ENCODE measurements around the genes ATP6V0D1, PSMB10 and SLC12A4.

DNA sequence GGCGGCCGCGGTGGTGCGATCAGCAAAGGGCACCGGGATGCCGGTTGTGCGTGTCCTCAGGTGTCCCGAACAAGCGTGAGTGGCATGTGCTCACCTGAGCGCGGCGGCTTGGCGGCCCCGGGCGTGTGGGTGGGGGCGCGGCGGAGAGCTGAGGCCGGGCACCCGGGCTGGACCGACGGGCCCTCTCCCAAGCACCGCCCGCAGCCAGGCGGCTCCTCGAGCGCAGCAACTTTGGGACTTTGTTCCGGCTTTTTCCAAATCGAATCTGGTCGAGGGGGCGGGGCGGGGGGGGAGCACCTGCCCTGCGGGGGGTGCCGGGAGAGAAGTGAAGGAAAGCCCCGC is 245 bp upstream of the HSD11B2 start:
- PRO-cap, 3 experiments, result peak in 3 of 3 experiments; most common minus-strand start position 233 of the sequence (in 3)
- RAMPAGE, long total RNA, 2 experiments, result no peak in any of the 2 experiments
- RRBS, result 1% methylated on average over 30 of the region's 35 CpGs

DNA sequence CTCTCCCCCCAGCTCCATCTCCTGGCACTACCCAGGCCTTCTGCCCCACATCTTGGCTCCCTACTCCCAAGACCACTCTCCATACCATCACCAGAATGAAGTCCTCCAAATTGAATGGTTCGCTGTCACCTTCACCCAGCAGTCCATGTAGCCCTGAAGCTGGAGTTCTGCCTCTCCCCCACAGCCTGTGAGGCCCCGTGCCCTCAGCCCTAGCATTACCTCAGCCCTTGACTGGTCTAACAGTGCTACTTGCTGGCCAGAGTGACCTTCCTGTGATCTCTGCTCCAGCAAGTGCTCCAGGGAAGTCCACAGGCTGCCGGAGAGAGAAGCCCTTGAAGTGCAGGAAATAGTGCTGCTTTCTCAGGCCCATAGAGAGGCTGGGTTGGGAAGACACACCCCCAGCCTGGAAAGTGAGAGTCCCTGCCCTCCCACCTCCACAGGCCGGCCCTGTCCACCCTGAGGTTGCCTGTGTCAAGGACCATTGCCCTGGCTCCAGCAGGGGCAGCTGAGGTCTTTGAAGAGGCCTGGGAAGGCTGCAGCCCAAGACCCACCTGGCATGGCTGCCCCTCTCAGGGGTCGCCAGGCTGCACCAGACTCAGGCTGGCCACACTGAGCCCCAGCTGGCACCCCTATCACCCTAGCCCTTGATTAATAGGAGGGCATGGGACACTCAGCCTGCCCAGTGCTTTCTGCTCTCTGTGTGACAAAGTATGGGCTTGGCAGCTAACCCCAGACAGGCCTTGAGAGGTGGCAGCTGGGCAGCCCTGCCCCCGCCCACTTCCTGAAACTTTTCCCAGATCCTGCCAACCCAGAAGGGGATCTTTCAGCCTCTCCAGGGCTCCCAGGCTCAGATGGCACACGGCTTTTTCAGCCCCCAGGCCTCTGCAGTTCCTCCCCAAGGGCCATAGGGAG is 21.8 kb downstream of the ATP6V0D1 start:
- PRO-cap, 3 experiments, result no peak in any of the 3 experiments
- RAMPAGE, long total RNA, 2 experiments, result no peak in any of the 2 experiments
- RRBS, result no CpG with 5 or more reads among the region's 7 CpGs

DNA sequence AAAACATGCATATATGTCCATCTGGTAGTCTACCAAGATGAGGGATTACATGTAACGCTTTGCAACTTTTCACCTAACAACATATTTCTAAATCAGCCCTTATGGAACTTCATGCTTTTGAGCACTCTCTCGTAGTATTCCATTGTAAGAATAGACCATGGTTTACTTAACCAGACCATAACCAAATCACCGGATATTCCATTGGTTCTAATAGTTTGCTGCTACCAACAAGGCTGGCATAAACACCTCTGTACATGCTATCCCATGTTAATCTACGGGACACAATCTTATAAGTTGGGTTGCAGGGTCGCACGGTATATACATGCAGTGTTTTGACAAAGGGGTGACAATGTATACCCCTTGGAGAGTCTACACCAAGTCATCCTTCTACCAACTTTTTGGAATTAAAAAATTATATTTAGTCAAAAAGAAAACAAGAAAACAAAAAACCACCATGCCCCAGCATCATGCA is 11.0 kb downstream of the ATP6V0D1 start:
- PRO-cap, 3 experiments, result no peak in any of the 3 experiments
- RAMPAGE, long total RNA, 2 experiments, result no peak in any of the 2 experiments
- RRBS, result no CpG with 5 or more reads among the region's 6 CpGs

DNA sequence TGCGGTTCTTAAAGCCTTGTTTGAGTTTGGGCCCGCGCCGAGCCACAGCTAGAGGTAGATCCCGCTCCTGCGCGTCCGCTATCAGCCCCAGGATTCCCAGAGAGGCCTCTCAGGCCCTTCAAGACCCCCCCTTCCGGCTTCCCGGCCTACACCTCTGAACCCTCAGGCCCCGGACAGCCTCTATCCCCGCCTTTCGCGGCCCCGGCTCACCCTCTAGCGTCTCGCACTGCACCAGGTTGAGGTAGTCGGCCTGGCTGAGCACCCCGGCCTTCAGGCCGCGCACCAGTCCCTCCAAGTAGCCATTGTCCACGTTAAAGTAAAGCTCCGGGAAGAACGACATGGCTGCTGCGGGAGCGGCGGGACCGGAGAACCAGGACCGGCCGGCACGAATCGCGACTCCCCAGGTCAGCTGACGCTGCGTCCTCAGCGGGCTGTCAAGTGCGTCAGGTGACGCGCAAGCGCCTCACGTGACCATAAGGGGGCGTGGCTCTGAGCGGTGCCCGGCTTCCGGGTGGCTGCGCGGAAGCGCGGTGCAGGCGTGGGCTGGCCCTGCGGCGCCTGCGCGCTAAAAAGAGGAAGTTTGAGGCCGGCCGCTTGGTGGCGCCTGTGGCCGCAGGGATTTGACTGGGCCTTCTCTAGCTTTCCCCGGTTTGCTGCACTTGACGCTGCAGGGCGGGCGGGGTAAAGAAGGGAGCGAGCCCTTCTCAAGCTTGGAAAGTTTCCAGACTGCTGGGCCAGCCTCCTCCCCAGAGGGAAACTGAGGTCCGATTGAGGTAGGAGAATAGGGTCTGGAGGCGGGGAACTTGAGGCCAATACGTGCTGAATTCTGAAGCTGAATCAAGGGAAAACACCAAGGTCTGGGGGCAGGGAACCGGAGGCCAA is at the start of gene ATP6V0D1:
Gene ATP6V0D1, minus strand, starts transcription at position 411 of the 882 bp plus-strand sequence.
- PRO-cap, 3 experiments, result peak in 3 of 3 experiments; most common plus-strand start position 568 of the sequence (in 3); most common minus-strand start position 399 of the sequence (in 2)
- RAMPAGE, long total RNA, 2 experiments, result start-site peak on the plus strand in 1 of 2 experiments, centred at position 612 of the sequence, 33 reads per replicate; start-site peak on the minus strand in 2 of 2 experiments, centred at positions 397 to 408 of the sequence, 468 to 769 reads per replicate
- RRBS, result 2% methylated on average over 28 of the region's 67 CpGs

DNA sequence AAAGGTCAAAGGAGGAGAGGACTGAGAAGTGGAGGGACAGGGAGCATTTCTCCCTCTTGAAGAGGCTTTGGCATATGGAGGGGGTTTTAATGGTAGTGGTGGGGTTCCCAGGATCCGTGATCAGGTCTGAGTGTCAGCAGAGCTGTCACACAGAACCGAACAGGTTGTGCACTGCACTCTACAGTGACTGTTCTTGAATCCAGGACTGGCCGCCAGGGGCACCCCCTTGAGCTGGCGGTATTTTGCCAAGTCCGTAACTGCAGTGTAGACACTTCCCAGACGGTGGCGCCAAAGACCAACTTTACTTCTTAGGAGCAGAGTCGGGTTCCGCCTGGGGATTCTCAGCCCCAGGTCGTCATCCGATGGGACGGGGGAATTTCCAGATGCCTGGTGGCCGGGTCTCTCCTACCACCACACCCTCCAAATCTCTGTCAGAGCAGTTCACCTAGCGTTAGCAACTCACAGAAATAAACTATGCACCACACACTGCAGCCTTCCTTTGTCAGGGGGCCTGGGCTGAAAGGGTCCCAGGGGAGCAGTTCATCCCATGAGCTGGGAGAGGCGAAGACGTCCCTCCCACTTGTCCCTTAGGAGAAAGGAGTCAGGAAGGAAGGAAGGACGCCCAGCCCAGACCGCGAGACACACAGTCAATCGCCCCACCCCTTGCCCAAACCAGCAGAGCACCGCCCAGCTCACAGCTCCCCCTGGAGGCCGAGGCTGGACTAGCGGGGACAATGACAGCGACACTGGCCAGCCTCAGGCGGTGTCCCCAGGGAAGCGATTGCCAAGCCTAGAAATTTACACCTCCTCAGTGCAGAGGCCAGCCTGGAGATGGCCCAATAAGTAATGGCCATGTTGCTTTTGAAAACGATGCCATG is 7.4 kb upstream of the RIPOR1 start:
- PRO-cap, 3 experiments, result peak in 3 of 3 experiments; most common plus-strand start position 597 of the sequence (in 1); most common minus-strand start position 589 of the sequence (in 3)
- RAMPAGE, long total RNA, 2 experiments, result no peak in any of the 2 experiments
- RRBS, result no CpG with 5 or more reads among the region's 27 CpGs

DNA sequence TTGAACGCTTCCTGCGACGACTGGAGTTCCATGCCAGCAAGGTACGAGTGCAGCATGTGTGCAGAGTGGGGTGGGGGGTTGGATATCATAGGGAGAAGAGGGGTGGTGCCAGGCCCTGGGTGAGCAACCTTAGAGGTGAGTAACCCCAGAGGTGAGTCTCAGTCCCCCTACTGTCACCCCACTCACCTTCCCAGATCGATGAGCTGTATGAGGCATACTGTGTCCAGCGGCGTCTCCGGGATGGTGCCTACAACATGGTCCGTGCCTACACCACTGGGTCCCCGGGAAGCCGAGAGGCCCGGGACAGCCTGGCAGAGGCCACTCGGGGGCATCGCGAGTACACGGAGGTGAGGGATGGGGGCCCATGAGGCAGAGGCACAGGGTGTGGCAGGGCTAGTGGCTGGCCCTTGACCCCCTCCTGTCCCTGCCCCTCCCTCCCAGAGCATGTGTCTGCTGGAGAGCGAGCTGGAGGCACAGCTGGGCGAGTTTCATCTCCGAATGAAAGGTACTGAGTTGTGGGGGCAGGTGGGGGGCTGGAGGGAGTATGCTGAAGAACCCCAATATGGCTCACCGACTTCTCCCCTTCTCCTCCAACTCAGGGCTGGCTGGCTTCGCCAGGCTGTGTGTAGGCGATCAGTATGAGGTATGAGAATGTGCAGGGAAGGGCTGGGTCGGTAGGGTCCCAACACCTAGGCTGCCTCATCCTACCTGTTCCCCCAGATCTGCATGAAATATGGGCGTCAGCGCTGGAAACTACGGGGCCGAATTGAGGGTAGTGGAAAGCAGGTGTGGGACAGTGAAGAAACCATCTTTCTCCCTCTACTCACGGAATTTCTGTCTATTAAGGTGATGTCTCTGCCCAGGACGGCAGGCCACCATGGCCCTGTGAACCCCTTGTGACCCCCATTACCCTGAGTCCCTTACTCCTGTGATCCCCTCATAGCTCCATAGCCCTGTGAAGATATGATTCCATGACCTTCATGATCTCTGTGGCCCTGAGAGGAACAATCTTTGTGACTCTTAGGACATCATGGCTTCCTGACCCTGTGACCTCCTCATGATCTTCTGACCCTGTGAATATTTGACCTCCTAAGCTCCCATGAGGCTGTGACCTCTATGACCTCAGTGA is 11.6 kb downstream of the RIPOR1 start:
- PRO-cap, 3 experiments, result no peak in any of the 3 experiments
- RAMPAGE, long total RNA, 2 experiments, result no peak in any of the 2 experiments
- RRBS, result 83% methylated on average over 1 of the region's 29 CpGs

DNA sequence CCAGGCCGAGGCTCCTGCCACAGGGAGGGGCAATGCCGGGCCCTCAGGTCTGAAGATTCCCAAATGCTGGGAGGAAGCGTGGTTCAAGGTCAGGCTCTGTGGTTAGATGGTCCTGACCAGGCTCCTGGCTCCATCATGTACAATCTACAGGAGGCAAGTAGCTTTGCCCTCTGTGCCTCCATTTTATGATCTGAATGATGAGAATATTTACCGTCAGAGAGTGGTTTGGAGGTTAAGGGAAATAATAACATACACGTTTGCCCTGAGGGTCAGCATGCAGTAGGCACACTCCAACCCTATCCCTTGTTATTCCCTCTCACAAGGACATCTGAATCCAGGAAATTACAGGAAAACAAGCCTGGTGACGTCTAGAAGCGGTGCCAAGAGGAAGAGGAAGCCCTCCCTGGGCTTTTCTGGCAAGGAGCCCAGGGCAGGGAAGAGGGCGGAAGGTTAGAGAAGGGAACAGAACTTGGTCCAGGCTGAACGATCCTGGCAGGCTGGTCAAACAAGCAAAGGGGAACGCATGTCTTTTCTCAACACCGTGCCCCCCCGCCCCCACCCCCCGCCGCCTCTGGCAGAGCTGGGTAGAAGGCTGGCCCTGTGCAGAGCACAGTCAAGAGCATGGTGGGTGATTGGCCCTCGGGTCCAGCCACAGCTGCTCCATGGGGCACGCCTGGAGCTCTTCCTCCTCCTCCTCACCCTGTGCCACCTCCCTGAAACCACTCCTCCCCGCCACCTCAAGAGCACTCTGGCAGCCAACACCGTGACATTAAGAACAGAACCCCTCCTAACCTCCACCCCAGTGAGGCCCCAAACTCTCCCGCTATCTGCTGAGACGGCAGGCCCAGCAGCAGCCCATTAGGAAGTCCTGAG is 7.0 kb downstream of the C16orf86 start:
- PRO-cap, 3 experiments, result peak in 2 of 3 experiments; most common plus-strand start position 465 of the sequence (in 2); most common minus-strand start position 339 of the sequence (in 1)
- RAMPAGE, long total RNA, 2 experiments, result no peak in any of the 2 experiments
- RRBS, result no CpG with 5 or more reads among the region's 20 CpGs

DNA sequence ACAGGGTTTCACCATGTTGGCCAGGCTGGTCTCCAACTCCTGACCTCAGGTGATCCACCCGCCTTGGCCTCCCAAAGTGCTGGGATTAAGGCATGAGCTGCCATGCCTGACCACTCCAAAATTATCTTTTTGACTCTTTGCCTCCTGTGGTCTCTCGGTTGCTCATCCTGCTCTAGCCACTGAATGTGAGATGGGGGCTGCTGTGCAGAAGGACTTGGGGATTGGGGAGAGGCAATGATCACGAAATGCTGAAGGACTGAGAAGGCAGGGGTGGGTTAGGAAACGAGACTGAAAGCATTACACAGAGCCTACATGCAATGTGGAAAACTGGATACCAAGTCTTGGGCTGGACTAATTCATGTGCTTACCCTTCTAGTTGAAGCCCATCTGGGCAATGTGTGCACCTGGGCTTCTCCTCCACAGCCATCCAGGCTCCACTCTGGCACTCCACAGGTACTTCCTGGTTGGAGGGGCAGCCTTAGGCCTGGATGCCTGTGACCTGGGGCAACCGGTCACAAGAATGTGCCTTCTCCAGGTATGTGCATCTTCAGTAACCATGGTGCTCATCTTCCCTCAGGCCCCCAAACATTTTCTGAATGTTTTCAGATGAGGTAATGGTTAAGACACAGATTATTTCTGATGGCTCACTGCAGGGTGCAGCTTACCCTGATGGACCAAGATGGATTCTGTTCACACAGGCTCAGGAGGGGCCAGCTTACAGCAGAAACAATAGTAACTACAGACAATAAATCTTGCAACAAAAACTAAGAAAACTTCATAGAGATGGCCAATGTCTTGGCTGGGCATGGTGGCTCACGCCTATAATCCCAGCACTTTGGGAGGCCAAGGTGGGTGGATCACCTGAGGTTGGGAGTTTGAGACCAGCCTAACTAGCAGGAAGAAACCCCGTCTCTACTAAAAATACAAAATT is 11.0 kb downstream of the C16orf86 start:
- PRO-cap, 3 experiments, result no peak in any of the 3 experiments
- RAMPAGE, long total RNA, 2 experiments, result no peak in any of the 2 experiments
- RRBS, result no CpG with 5 or more reads among the region's 7 CpGs

- PRO-cap, 3 experiments, result no peak in any of the 3 experiments
- RAMPAGE, long total RNA, 2 experiments, result no peak in any of the 2 experiments
- RRBS, result no CpG with 5 or more reads among the region's 12 CpGs
Measured at GRCh38 chr16:67883736-67884227, 903 bp upstream of the NRN1L start.

- PRO-cap, 3 experiments, result no peak in any of the 3 experiments
- RAMPAGE, long total RNA, 2 experiments, result no peak in any of the 2 experiments
- RRBS, result no CpG with 5 or more reads among the region's 27 CpGs
Measured at GRCh38 chr16:67930423-67931211, 1.0 kb downstream of the CTRL start.

GRCh38 chr16:67936236-67937180 is at the start of gene PSMB10:
PSMB10 (minus strand) TSS chr16:67936850.
- PRO-cap, 3 experiments, result peak in 3 of 3 experiments; most common plus-strand start chr16:67936951 (in 1); most common minus-strand start chr16:67936850 (in 3)
- RAMPAGE, long total RNA, 2 experiments, result start-site peak on the minus strand in 2 of 2 experiments, at chr16:67936288-67936887 at its widest, 5 to 24 reads per replicate
- RRBS, result 0% methylated on average over 5 of the region's 48 CpGs

GRCh38 chr16:67959519-67960081 is 8.8 kb downstream of the SLC12A4 start:
- PRO-cap, 3 experiments, result no peak in any of the 3 experiments
- RAMPAGE, long total RNA, 2 experiments, result no peak in any of the 2 experiments
- RRBS, result 33% methylated on average over 1 of the region's 9 CpGs

- PRO-cap, 3 experiments, result no peak in any of the 3 experiments
- RAMPAGE, long total RNA, 2 experiments, result no peak in any of the 2 experiments
- RRBS, result no CpG with 5 or more reads among the region's 18 CpGs
Measured at GRCh38 chr16:67961121-67962244, 7.0 kb downstream of the SLC12A4 start.

DNA sequence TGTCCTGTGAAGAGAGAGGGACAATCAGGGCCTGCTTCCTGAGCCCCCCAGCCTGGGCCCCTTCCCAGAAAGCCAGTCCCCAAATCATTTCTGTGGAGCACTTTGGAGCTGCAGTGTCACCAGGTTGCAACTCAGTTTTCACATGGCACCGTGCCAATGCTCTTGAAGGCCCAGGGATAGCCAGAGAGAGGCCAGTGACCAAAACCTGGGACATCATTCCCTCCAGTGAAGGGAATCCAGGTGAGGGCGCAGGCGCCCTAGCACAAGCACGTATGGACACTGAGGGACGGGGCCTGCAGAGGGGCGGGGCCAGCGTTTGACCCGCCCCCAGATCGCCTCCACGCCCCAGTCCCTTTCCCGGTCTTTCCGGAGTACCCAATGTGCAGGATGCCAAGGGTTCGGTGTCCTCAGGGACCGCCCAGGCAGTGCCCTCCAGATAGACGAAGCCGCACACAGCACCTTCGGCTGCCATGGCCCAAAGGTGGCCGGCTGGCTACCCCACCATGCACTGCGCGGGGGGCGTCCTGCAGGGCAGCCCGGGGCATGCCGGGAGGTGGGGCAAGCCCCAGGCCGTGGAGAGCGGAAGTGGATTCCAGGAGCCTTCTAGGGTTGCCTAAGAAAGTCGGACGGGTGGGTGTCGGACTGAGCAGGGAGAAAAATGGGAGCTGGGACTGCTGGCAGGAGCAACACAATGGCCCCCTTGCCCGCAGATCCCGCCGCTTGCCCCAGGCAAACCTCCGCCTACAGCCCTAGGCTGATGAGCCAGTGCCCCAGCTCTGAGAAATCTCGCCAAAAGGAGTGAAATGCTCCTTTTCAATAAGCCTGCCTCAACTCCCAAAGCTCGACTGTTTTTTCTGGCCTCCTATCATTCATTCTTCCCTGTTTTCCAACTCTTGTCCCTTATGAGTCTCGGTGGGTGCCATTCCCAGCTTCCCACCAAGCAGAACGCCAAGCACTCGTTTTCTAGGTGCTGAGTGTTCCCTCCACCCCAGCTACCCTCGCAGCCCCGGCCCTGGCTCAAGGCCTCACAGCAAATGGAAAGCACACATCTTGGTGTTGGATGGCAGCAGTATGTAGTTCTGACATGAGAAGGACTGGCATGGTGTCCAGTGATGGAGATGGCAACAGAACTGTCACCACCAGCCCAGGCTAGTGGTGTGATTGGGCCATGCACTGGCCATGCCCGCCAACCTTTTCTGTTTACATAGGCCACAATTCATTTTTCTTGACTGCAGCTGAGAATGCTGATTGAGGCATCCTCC is 4.5 kb downstream of the SLC12A4 start:
- PRO-cap, 3 experiments, result peak in 3 of 3 experiments; most common plus-strand start position 606 of the sequence (in 3); most common minus-strand start position 477 of the sequence (in 3)
- RAMPAGE, long total RNA, 2 experiments, result start-site peak on the minus strand in 2 of 2 experiments, centred at positions 235 to 496 of the sequence, 18 to 228 reads per replicate
- RRBS, result 6% methylated on average over 8 of the region's 40 CpGs

DNA sequence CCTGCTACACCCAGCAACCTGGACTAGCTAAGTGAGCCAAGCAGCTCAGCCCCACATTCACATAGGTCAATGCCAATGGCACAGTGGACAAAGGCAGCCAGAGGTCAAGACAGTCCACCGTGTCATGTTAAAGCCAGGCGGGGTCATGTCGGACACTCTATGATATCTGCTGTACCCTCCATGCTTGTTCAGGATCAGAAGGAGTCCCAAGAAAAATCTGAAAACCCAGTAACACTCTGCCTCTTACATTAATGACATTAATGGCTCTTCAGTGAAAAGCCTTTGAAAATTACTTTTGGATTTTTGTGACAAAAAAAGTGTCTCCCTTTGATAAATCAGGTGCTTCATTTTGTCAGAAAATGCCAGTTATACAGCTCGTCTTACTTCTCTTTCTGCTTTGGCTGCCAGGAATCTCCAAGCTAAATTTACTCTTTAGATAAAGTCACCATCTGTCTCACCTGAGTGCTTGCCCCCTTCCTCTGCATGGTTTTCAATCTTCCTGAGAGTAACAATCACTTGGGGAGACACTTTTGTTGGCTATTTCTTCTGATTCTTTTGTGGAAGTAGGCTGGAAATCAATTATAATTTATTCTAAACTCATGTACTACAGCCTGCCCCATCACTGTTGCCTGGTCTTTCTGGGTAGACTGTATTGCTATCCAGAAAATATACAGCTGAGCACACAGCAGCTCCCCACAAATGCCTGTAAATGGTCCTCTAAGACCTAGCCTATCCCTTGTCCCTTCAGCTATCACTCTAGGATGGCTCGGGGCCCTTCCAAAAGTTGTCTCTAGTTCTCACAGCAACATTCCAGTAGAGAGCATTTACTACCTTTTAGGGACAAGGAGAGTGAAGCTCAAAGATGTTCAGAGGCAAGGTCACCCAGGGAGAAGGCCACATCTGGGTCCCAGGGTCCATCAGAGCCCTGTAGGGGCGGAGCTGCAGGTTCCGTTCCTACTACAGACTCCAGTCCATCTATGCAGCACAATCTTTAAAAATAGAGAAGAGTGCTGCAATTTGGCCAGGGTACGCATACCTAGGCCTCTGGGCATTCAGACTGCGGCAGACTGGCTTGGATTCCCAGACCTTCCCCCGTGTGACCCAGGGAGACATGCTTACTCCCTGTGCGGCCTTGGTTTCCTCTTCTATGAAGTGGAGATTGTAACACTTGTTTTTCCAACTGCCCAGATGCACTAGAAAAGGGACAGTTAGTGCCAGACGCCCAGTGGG is 3.0 kb downstream of the SLC12A4 start:
- PRO-cap, 3 experiments, result no peak in any of the 3 experiments
- RAMPAGE, long total RNA, 2 experiments, result no peak in any of the 2 experiments
- RRBS, result no CpG with 5 or more reads among the region's 12 CpGs

- PRO-cap, 3 experiments, result peak in 3 of 3 experiments; most common plus-strand start chr16:67968742 (in 3); most common minus-strand start chr16:67968601 (in 3)
- RAMPAGE, long total RNA, 2 experiments, result start-site peak on the minus strand in 2 of 2 experiments, at chr16:67968587-67968610 at its widest, 45 to 55 reads per replicate
- RRBS, result 2% methylated on average over 17 of the region's 79 CpGs
Measured at GRCh38 chr16:67968431-67969407, at the start of gene SLC12A4. SLC12A4 (minus strand) TSS chr16:67968637.

DNA sequence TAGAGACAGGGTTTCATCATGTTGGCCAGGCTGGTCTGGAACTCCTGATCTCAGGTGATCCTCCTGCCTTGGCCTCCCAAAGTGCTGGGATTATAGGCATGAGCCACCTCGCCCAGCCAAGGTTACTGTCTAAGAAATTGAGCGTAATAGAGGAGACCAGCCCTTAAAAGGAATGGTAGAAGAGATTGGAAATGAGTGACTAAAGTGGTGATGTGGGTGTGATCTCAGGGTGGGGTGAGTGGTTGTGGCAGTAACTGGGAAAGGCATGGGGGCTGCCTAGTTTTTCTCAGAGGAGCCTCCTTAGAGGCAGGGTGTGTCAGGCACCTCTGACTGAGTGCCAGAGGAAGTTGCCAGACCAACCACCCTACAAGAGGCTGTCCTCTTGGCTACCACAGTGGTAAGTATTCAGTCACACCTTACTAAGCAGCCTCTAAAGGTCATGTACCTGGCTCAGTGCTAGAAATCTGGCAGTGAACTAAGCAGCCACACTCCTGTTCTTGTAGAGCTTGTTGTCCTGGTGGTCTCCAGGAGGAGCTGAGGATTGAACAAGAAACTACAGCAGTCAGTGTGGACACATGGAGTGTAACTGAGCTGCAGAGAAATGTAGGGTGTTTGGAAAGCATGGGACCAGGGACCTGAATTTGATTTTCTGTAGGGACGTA is 8.9 kb downstream of the DUS2 start:
- PRO-cap, 3 experiments, result no peak in any of the 3 experiments
- RAMPAGE, long total RNA, 2 experiments, result no peak in any of the 2 experiments
- RRBS, result no CpG with 5 or more reads among the region's 3 CpGs

GRCh38 chr16:68091516-68092125 is 6.5 kb downstream of the NFATC3 start:
- PRO-cap, 3 experiments, result no peak in any of the 3 experiments
- RAMPAGE, long total RNA, 2 experiments, result no peak in any of the 2 experiments
- RRBS, result no CpG with 5 or more reads among the region's 1 CpG

DNA sequence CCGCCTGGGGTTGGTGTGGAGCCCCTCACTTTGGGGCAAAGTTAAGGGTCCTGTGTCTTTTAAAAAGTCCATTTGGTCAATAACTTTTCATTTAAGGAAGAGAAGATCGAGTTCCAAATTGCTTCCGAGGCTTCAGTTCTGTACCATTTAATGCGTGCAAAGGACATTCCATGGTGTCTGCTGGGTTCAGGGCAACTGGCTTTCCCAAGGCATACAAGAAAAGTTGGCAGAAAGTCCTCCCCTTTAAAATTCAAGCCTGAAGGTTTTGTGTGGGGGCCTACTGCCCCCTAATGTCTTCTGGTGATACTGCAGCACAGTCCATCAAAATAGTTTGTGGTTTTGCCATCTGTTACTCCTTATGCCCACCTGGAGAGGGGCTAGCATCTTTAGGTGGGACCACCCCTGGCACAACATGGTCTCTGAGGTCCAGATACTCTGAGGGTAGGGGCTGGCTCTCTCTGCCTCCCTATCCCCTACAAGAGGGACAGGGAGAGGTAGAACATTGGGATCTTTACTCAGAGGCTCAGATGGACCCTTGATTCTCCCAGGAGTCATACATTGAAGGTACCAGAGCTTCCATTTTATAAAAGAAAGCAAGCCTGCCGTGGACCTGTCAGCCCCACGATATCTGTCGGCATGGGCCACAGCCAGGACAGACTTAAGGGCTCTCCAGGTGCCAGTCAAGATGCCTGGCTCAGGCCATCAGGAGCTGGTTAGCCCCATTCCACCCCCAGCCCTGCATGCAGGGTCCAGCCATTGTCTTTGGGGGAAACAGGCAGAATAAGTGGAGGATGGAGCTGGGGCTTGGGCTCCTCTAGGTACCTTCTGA is 6.4 kb downstream of the ESRP2 start:
- PRO-cap, 3 experiments, result no peak in any of the 3 experiments
- RAMPAGE, long total RNA, 2 experiments, result no peak in any of the 2 experiments
- RRBS, result no CpG with 5 or more reads among the region's 7 CpGs

GRCh38 chr16:68236249-68236422 is 209 bp upstream of the ESRP2 start:
- PRO-cap, 3 experiments, result peak in 3 of 3 experiments; most common plus-strand start chr16:68236321 (in 2)
- RAMPAGE, long total RNA, 2 experiments, result no peak in any of the 2 experiments
- RRBS, result 5% methylated on average over 5 of the region's 15 CpGs